ENCODE measurements around a stretch of chr14.

DNA sequence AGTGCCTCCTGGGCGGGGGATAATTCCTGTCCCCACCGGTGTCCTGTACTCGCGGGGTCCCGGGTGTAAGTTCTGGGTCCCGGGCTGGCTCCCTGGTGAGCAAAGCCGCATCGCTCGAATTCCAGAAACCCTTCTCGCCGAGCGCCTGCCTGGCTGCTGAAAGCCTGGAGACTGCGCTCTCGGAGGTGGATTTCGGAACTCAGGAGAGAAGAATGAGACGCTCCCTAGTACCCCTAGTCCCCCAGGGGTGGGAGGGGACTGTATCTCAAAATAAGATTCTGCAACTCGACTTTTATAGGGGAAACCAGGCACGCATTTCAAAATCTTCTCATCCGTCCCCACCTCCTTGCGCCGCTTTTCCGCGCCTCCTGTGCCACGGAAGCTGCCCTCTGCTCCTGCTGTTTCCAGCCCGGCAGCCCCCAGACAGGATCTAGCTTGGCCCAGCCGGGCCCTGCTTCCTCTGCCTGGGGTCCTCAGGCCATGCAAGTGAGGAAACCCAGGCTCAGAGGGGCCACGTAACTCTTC is 21.0 kb upstream of the CEP170B start:
- PRO-cap, result no peak

GRCh38 chr14:104937658-104938852 is 13.4 kb downstream of the PLD4 start:
- PRO-cap, result no peak

DNA sequence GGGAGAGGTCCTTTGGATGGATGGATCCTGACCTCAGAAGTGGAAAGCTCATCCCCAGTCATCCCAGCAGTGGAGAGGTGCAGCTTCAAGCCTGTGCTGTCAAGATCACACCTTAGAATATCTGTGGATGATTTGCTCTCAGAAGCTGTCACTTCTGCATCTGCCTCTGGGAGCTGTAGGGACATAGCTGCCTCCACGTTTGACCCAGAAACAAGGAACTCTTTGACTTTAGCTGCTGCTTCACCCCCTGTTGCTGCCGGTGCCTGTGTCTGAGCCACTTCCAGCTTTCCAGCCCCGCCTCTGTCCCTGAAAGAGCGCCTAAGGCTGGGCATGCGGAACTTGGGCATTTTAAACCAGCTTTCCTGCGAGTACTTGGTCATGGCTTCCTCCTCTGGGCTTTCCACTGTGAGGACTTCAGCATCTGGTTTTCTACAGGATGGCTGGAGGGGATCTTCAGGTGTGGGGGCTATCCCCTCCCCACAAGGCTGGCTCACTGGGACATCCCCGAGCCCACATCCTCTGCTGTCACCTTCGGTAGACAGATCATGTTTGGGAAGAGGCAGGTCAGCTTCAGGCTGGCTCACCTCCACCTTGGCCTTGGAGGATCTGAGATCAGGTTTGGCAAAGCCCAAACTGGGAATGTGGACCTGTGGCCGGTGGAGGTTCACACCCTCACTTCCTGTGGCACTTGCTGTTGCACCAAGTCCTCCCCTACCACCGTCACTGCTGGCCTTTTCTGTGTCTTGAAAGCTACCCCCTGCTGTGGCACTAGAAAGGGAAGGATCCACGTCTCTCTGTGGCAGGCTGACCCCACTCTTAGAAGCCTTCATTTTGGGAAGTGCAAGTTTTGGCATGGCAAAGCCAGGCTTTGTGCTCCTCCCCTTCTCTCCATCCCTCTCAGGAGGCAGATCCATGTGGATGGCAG is 15.1 kb downstream of the PLD4 start:
- PRO-cap, result no peak

DNA sequence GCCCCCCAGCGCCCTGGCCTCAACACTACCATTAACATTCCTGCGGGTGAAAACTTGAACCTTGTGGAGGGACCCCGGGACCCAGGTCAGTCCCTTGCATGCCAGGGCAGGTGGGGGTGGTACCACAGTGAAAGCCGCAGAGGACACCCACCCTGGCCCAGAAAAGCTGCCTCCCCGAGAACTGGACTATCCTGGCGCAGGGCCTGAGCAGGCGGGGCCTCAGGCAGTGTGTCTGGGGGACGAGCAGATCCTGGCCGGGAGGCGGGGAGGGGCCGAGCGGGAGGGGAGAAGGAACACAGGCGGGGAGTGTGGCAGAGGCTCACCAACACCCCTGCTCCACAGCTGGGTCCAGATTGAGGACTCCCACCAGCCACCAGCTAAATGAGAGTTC is 10.0 kb downstream of the AHNAK2 start:
- PRO-cap, result bidirectional peak, plus-strand start at position 314 of the sequence, minus-strand start at position 183 of the sequence

DNA sequence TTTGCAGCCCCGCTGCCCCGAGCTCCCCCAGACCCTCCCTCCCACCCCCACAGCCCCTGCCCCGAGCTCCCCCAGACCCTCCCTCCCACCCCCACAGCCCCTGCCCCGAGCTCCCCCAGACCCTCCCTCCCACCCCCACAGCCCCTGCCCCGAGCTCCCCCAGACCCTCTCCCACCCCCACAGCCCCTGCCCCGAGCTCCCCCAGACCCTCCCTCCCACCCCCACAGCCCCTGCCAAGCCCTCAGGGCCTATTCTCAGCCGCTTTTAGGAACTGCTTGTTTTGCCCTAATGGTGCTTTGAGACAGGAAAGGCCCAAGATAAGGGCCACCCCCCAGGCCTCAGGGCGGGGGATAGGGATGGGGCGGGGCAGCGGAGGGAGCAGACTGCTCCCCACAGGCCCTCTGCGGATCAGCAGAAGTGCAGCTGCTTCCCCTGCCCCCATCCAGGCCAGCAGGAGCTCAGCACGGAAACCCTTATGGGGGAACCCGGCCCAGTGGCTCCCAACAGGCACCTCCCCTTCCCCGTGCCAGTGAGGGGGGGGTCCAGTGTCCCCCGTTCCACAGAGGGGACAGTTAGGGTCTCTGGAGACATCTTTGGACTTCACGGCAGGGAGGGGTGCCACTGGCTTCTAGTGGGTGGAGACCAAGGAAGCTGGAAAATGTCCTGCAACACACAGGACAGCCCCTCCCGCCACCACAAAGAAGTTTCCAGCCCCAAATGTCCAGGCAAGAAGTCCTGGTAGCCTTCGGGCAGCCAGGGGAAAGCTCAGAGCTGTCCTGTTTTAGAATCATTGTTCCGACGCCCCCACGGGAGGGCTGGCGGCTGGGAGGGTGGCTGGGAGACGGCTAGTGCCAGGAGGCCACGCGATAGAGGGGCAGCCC is 10.2 kb upstream of the GPR132 start:
- PRO-cap, result no peak

DNA sequence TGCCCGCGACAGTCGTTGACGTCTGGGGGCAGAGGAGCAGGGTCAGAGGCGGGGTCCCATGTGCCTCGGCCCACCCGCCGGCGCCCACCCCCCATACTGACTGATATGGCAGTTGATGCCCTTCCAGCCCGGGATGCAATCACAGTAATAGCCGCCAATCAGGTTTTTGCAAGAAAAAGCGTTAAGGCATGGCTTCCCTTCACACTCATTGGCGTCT is 17.8 kb downstream of the JAG2 start:
- PRO-cap, result no peak

DNA sequence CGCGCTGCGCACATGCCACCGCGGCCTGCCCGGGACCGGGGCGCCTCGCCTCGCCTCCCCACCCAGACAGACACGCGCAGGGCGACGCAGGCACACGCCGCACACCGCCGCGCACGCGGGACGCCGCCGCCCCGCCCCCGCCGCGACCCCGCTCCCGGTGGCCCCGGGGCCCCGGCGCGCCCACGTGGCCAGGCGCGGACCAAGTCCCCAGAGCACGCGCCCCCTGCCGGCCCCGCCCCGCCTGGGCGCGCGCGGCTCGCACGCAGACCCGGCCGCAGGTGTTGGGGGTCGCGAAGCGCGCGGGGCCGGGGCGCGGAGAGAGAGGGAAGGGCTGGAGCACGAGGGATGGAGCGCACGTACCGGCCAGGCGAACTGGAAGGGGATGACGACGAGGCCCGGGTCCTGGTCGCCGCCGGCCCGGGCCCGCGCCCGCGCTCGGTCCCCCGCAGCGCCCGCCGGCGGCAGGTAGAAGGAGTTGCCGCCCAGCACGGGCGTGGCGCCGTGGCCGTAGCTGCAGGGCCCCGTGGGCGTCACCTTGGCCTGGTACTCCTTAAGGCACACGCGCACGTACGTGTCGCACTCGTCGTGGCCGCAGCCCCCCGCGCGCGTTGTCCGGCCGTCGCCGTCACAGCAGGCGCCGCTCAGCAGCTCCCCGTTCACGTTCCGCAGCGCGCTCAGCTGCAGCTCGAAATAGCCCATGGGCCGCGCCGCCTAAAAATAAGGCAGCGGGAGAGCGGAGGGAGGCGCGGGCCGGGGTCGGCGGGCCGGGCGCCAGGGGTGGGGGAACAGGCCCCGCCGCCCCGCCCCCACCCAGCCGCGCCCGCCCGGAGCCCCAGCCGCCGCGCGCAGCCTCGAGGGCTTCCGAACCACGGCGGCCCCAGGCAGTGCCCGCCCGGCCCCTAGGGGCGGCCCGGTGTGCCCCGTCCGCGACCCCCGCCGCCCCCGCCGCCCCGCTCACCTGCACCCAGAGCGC is 893 bp downstream of the JAG2 start:
- PRO-cap, result bidirectional peak, plus-strand start at position 579 of the sequence, minus-strand start at position 433 of the sequence; unidirectional peak, minus-strand start at position 691 of the sequence

GRCh38 chr14:105292662-105293338 is 8.0 kb downstream of the BRF1 start:
- PRO-cap, result no peak

DNA sequence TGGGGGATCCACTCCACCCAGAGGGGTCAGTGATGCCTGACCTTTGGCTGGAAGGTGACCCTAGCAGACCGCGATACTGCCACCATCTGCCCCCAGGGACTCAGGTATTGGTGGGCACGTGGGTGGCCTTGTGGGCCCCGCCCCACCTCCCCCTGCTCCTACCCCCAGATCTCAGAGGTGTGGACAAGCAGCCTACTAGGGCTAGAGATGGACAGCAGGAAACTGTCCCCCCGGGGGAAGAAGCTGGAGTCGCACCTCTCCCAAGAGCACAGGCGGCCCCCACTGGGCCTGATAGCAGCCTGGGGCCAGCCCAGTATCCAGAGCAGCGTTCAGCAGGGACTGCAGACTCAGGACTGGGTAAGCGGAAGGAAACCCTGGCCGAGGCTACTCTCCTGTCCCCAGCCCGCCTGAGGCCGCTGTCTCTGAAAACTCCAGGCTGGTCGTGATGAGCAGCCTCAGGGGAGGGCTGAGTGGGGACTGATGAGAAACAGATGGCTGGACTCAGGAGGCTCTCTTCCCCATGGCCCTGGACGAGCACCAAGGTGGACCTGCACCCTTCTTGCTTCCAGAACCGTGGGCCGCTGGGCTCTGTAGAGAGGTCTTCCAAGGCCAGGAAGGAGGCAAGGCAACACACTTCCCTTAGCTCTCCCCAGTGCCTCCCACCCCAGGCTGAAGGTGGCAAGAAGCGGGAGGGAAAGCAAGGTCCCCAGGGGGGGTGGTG is 956 bp downstream of the TEX22 start:
- PRO-cap, result unidirectional peak, minus-strand start at position 355 of the sequence

DNA sequence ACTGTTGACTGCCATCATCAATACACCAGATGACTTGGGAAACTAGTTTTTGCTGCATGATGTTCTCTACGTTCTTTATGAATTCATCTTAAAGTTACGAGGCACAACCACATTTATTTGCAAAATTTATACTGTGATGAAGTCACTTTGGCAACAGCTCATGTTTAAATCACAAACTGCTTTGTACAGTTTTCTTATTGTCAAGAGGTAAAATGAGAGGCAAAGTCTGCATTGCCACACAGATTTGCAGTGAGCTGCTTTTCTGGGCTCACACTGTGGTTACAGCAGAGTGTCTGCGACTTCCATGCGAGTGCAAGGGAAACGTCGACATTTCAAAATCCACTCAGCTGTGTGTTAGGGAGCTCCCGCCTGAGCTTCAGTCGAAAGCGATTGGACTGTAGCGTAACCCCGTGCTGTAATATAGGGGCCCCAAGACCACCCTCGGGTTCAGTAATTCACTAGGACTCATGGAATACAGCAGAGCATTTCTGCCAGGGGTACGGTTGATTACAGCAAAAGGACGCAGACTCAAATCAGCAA is 13.0 kb downstream of the MTA1 start:
- PRO-cap, result no peak

DNA sequence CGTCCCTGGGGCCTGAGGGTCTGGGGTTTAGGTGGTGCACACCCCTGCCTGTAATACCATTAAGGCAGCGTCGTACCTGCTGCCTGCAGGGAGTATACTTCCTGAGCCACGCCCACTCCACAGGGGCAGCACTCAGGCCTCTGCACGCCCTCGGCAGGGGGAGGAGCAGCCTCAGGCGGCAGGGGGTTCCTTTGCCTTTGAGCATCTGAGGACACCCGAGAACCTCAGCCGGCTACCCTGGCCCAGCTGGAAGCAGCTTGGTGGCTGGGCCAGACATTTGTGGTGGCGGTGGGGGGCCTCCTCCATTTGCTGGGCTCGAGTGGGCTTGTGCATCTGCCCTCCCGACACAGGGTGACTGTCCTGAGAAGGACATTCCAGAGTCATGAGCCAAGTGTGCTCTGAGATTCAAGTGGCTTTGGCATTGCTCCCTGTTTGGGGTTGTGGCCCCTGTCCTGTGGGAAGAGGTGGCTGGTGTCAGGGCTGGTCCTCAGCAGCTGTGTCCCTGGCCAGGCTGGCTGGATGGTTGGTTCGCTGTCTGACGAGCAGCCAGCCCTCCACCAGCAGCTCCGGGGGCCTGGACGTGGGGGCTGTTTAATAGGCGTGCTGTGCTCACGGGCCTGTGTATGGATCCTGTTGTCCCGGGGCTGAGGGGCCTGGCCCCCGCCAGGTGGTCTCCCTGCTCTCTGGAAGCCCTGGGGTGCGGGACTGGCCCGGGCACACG is 9.0 kb upstream of the CRIP2 start:
- PRO-cap, result no peak

GRCh38 chr14:105475796-105476474 is 1.3 kb downstream of the CRIP2 start:
- PRO-cap, result bidirectional peak, plus-strand start at chr14:105475862, minus-strand start at chr14:105475721; bidirectional peak, plus-strand start at chr14:105475918, minus-strand start at chr14:105475951; bidirectional peak, plus-strand start at chr14:105476318, minus-strand start at chr14:105476219

- PRO-cap, result no peak
These were observed 42.1 kb downstream of the TMEM121 start for GRCh38 chr14:105568262-105569163.

DNA sequence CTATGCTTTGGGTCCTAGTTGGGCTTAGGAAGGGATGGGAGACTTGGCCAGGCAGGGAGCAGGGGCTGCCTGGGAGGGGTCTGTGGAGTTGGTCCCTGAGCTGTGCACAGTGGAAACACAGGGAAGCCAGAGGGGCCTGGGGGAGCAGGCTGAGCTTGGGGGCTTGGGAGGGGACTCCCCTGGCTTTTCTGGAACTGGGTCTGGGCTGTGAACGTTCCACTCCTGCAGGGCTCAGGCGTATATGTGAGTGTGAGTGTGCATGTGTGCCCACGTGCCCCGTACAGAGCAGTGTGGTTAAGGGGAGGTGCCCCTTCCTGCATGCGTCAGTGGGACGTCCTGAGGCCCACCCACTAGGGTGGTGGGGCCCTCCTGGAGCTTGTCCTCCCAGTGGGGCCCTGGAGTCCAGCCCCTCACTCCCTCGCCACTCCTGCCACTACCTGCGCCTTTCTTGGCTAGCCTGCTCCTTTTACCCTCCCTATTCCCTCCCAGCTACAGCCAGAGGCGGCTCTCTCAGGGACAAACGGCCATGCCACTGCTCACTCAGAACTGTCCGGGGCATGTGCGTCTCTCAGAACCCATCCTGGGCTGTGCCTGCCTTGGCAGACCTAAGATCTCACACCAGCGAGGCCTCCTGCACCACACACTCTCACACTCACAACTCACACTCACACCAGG is 59.8 kb downstream of the TMEM121 start:
- PRO-cap, result no peak

GRCh38 chr14:105863841-105864634 is 337.7 kb downstream of the TMEM121 start:
- PRO-cap, result no peak

GRCh38 chr14:105986330-105986705 is 459.9 kb downstream of the TMEM121 start:
- PRO-cap, result no peak

GRCh38 chr14:106116945-106117346 is 590.6 kb downstream of the TMEM121 start:
- PRO-cap, result no peak

- PRO-cap, result no peak
These were observed 798.1 kb downstream of the TMEM121 start for GRCh38 chr14:106324534-106324868.

- PRO-cap, result no peak
These were observed 1011.8 kb downstream of the TMEM121 start for GRCh38 chr14:106538250-106538516.

DNA sequence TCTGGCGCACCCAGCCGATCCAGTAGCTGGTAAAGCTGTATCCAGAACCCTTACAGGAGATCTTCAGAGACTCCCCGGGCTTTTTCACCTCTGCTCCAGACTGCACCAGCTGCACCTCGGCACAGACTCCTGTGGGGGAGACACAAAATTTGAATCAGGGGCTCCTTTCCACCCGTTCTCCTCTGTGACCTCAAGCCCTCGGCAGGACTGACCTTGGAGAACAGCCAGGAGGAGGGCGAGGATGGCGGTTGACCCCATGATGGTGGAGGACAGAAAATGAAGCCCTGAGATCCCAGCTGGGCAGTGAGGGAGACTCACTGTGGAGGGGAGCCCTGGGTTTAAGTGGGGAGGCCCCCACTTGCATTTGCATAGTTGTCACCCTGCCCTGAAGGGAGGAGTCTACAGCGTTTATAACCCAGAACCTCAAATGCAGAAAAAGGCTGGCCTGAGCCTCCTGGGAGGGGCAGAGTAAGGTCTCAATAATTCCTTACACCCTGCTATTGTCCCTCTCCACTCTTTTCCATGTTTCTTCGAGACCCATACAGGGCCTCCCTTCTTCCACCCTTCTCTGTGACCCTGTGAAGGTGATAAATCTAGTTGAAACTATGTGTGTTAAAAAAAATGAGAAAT is 1052.7 kb downstream of the TMEM121 start:
- PRO-cap, result no peak